Liver (tissue), 9 donors: ENCODE measurements around a stretch of chr2.

DNA sequence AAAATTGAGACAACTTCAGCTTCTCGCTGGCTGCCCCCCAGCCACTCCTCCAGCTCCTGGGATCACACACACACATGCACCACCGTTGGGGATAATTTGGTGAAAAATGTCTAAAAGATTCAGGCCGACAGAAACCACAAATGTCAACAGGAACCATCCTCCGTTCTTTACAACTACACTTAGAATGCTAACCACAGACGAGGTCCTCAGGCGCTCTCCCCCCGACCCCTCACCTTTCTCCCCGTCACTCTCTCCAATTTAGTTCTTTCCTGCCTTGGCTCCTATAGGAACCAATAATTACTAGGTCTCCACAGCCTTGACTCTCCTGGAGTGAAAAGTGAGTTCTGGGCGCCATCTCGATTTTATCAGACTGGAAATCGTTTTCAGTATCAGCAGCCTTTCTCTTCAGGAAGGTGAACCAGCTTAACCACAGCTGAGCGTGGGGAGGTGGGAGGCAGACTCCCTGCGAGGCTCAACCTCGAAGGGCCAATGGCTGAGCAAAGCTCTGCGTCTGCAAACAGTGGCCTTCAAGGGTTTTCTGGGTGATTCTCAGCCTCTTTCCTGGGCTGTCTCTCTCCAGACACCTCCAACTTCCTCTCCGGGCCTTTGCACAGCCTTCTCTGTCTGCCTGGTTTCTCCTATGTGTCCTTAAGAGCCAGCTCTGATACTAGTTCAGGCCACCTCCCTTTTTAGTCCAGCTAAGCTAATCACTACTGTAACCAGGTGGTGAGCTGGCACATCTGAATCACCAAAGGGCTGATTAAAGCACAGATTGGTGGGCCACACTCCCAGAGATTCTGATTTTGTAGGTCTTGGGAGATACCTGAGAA is 115.7 kb upstream of the COPS8 start:
- PRO-cap, 5 experiments: no peak in any of the 5 experiments
- RAMPAGE, long total RNA, 2 experiments: no peak in any of the 2 experiments
- RRBS: no CpG with 5 or more reads among the region's 16 CpGs

GRCh38 chr2:236972557-236973372 is 112.9 kb upstream of the COPS8 start:
- PRO-cap, 5 experiments: no peak in any of the 5 experiments
- RAMPAGE, long total RNA, 2 experiments: no peak in any of the 2 experiments
- RRBS: no CpG with 5 or more reads among the region's 11 CpGs

GRCh38 chr2:237161045-237161795 is 75.5 kb downstream of the COPS8 start:
- PRO-cap, 5 experiments: no peak in any of the 5 experiments
- RAMPAGE, long total RNA, 2 experiments: no peak in any of the 2 experiments
- RRBS: no CpG with 5 or more reads among the region's 10 CpGs

DNA sequence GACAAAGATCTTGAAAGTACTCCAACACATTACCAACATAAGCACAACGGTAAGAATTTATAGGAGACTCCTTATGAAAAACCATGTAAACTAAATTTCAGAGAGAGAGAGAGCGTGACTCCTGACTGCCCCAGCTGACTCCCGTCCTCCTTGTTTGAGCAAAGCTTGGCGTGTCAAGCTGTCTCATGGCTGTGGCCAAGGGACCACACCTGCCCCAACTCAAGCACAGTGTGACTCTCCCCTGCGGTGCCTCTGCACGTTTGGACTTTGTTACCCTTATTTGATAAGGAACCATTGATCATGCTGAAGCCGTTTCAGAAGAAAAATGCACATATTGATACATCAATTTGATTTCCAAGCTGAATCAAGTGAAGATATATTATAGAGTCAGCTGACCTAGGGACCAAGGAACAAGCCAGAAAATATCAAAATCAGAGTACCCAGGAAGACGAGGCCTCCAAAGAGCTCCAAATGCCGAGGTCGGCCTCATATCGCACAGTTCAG is 124.8 kb downstream of the COL6A3 start:
- PRO-cap, 5 experiments: no peak in any of the 5 experiments
- RAMPAGE, long total RNA, 2 experiments: no peak in any of the 2 experiments
- RRBS: no CpG with 5 or more reads among the region's 11 CpGs

DNA sequence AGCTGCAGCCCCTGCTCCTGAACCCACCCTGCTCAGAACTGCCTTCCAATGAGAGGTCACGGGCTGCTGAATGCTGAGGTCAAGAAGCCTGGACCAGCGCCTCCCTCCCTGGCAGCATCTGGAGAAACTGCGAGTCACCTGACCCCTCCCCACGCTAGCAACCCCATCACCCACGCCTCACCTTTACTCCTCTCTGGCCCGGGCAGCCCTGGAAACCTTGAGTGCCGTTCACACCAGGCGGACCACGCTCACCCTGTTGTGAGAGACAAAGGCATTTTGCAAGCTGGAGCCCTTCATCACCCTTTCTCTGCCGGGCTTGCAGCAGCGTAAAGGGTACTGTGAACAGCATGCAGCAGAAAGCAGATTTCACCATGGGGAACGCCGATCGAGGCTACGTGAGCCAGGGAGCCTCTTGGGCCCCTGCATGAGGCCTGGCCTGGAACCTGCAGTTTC is 54.0 kb downstream of the COL6A3 start:
- PRO-cap, 5 experiments: no peak in any of the 5 experiments
- RAMPAGE, long total RNA, 2 experiments: no peak in any of the 2 experiments
- RRBS: 51% methylated on average over 3 of the region's 15 CpGs

GRCh38 chr2:237360884-237361525 is 53.0 kb downstream of the COL6A3 start:
- PRO-cap, 5 experiments: no peak in any of the 5 experiments
- RAMPAGE, long total RNA, 2 experiments: no peak in any of the 2 experiments
- RRBS: no CpG with 5 or more reads among the region's 9 CpGs

DNA sequence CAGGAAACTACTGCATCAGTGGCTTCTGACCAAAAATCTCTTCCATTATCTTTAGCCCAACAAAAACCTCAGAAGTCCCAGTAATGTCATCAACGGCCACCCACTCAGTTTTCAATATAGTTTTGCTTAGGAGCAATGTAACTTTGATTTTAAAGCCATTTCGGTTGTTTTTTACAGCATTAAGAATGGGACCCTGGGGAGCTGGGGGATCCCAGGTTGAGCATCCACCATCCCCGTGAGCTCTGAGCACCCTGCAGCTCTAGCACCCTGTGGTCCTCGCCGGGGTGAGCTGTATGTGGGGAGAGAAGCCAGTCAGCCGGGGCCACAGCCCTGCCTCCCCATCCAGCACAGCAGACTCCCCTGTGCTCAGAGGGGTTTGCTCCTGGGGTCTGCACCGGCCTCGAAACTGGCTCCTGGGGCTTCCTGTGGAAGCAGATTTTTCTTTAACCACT is 1.4 kb downstream of the COL6A3 start:
- PRO-cap, 5 experiments: no peak in any of the 5 experiments
- RAMPAGE, long total RNA, 2 experiments: no peak in any of the 2 experiments
- RRBS: 58% methylated on average over 2 of the region's 8 CpGs

DNA sequence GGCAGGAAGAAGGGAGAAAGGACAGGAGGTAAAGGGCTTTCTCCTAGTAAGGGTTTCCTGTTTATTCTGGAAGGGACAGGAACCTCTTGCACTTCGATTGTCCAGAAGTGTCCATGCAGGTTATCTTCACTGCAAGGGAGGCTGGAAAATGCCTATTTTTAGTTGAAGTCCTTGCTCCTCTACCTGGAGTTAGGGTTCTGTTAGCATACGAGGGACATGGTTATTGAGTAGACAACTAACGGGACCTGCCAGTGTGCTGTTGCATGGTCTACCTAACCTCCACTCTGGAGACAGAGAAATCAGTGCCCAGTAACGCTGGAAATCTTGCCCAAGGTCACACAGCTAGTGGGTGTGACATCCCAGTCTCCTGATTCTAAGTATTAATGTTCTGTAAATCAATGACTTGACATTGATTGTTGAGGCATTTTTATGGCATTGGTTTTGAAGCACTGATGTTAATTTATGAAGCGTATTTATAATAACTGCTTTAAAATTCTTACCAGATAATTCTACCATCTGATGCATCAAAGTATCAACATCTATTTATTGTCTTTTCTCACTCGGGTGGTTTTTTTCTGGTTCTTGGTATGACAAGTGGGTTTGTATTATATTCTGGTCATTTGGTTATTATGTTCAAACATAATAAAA is 10.5 kb upstream of the MLPH start:
- PRO-cap, 5 experiments: peak in 1 of 5 experiments; most common minus-strand start position 286 of the sequence (in 1)
- RAMPAGE, long total RNA, 2 experiments: no peak in any of the 2 experiments
- RRBS: no CpG with 5 or more reads among the region's 6 CpGs

GRCh38 chr2:237509389-237510356 is 22.6 kb downstream of the MLPH start:
- PRO-cap, 5 experiments: peak in 4 of 5 experiments; most common plus-strand start chr2:237510089 (in 4); most common minus-strand start chr2:237510195 (in 1)
- RAMPAGE, long total RNA, 2 experiments: no peak in any of the 2 experiments
- RRBS: no CpG with 5 or more reads among the region's 14 CpGs

DNA sequence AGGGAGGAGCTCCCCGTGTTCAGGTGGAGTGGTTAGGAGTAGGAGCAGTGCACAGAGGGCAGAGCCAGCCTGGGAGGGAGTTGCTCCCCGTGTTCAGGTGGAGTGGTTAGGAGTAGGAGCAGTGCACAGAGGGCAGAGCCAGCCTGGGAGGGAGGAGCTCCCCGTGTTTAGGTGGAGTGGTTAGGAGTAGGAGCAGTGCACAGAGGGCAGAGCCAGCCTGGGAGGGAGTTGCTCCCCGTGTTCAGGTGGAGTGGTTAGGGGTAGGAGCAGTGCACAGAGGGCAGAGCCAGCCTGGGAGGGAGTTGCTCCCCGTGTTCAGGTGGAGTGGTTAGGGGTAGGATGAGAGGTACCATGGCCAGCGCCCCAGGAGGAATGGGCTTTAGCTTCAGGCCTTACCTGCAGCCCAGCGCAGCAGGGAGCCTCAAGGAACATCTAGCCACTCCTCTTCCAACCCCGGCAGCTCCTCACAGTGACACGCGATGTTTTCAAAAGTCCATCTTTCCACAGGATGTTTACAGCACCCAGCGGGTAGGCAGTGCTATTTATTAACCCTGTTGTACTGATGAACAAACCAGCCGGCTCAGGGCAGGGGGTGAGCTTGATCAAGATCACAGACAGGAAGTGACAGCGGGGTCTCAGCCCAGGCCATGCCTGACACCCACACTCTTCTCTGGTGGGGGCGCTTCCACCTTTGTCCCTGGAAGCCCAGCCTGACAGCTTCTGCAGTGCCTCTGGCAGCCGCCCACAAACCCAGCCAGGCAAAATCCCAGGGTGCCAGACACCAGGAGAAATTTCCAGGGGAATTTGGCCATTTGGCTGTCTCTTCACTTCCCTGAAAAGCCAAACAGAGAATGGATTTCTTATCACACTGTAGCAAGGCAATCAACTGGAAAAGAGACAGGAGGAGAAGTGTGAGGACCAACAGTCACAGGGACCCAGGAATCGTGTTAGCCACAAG is 18.6 kb upstream of the PRLH start:
- PRO-cap, 5 experiments: peak in 3 of 5 experiments; most common plus-strand start position 569 of the sequence (in 2); most common minus-strand start position 434 of the sequence (in 1)
- RAMPAGE, long total RNA, 2 experiments: no peak in any of the 2 experiments
- RRBS: 0% methylated on average over 1 of the region's 16 CpGs

DNA sequence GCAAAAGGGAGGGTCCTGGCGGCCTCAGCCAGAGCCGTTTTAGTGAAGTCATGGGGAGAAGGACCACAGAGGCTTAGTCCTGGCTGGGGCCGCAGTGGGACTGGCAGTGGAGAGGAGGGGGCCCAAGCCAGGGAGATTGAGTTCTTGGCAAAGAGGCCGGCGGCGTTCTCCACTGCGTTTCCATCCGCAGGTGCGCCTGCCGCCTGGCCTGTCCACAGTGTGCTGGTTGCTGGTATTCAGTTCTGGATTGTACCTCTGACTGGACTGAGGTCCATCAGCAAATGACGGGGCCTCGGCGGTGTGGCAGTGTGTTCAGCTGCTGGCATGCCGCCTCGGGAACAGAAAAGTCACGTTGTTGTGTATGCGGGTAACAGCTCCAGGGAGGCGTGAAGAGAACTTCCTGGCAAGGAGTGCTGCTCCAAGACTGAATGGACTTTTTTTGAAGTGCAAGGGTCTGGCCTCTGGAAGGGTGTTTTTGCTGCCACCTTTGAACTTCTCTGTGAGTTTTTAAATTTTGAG is 36.8 kb downstream of the LRRFIP1 start:
- PRO-cap, 5 experiments: no peak in any of the 5 experiments
- RAMPAGE, long total RNA, 2 experiments: no peak in any of the 2 experiments
- RRBS: no CpG with 5 or more reads among the region's 18 CpGs

GRCh38 chr2:237669386-237670267 is 42.2 kb downstream of the LRRFIP1 start:
- PRO-cap, 5 experiments: peak in 5 of 5 experiments; most common plus-strand start chr2:237669810 (in 5); most common minus-strand start chr2:237669741 (in 3)
- RAMPAGE, long total RNA, 2 experiments: no peak in any of the 2 experiments
- RRBS: 9% methylated on average over 6 of the region's 23 CpGs

GRCh38 chr2:237693537-237694250 is 66.3 kb downstream of the LRRFIP1 start:
- PRO-cap, 5 experiments: no peak in any of the 5 experiments
- RAMPAGE, long total RNA, 2 experiments: no peak in any of the 2 experiments
- RRBS: 13% methylated on average over 2 of the region's 7 CpGs

GRCh38 chr2:237697310-237698032 is 70.1 kb downstream of the LRRFIP1 start:
- PRO-cap, 5 experiments: no peak in any of the 5 experiments
- RAMPAGE, long total RNA, 2 experiments: no peak in any of the 2 experiments
- RRBS: no CpG with 5 or more reads among the region's 10 CpGs

GRCh38 chr2:237868592-237869171 is 9.3 kb downstream of the RAMP1 start:
- PRO-cap, 5 experiments: no peak in any of the 5 experiments
- RAMPAGE, long total RNA, 2 experiments: no peak in any of the 2 experiments
- RRBS: no CpG with 5 or more reads among the region's 20 CpGs

DNA sequence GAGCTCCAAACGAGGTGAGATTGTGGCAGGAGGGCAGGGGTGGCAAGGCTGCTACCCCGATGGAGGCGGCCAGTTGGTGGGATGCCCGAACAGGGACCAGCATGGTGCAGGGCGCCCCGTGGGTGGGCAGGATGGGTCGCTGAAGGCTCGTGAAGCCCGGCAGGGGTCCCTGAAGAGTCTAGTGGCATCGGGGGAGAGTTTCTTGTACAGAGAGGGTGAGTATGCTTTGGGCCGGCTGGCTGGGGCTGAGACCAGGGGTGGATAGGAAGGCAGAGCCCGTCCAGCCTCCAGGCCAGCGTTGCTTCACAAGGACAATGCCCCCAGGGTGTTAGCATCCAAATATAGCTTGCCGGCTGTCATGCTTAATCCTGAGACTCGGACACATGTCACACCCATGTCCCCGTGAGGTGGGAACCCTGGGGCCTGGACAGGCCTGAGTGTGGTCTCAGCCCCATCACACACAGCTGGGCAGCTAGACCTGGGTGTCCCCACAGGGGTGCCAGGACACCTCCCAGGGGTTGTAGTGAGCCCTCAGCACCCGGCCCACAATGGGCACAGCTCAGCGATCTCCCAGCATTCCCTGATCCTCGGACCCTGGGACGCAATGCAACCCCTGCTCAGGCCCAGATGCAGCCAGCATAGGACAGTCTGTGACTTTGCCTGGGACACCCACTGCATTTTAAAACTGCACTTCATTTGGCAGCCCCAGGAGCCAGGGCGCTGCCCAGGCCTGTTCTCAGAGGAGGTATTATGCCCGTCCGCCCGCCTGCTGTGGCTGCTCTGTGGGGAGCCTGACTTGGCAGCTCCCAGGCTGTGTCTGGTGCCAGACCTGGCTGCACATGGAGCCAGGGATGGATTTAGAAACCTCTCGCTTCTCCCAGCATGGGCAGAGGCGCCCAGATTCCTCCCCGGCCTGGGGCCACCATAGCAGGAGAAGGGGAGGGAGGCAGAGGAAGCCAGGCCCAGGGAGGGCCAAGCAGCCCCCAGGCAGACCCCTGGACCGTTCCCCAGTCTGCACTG is 36.4 kb downstream of the RAMP1 start:
- PRO-cap, 5 experiments: no peak in any of the 5 experiments
- RAMPAGE, long total RNA, 2 experiments: no peak in any of the 2 experiments
- RRBS: no CpG with 5 or more reads among the region's 28 CpGs

GRCh38 chr2:237956333-237956809 is 10.4 kb upstream of the UBE2F start:
- PRO-cap, 5 experiments: no peak in any of the 5 experiments
- RAMPAGE, long total RNA, 2 experiments: no peak in any of the 2 experiments
- RRBS: 29% methylated on average over 5 of the region's 28 CpGs

- PRO-cap, 5 experiments: no peak in any of the 5 experiments
- RAMPAGE, long total RNA, 2 experiments: no peak in any of the 2 experiments
- RRBS: no CpG with 5 or more reads among the region's 9 CpGs
Observed at GRCh38 chr2:237964911-237965594, 1.8 kb upstream of the UBE2F start.

DNA sequence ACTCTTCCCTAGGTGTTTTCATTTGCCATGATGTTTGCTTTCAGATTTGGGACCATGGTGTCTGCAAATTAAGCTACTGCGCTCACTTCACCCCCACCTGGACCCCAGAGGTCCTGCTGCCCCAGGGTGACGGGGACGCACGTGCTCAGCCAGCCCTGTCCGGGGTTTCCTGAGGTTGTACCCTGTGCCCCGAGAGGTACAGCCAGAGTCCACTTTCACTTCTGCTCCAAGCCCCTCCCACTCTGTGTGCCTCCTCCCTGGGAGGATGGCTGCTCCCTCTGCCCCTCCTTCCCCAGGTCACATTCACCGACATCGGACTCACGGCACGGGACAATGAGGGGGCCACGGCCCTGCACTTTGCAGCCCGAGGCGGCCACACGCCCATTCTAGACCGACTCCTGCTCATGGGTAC is 7.4 kb downstream of the ESPNL start:
- PRO-cap, 5 experiments: peak in 3 of 5 experiments; most common plus-strand start position 302 of the sequence (in 2); most common minus-strand start position 171 of the sequence (in 2)
- RAMPAGE, long total RNA, 2 experiments: no peak in any of the 2 experiments
- RRBS: no CpG with 5 or more reads among the region's 15 CpGs

DNA sequence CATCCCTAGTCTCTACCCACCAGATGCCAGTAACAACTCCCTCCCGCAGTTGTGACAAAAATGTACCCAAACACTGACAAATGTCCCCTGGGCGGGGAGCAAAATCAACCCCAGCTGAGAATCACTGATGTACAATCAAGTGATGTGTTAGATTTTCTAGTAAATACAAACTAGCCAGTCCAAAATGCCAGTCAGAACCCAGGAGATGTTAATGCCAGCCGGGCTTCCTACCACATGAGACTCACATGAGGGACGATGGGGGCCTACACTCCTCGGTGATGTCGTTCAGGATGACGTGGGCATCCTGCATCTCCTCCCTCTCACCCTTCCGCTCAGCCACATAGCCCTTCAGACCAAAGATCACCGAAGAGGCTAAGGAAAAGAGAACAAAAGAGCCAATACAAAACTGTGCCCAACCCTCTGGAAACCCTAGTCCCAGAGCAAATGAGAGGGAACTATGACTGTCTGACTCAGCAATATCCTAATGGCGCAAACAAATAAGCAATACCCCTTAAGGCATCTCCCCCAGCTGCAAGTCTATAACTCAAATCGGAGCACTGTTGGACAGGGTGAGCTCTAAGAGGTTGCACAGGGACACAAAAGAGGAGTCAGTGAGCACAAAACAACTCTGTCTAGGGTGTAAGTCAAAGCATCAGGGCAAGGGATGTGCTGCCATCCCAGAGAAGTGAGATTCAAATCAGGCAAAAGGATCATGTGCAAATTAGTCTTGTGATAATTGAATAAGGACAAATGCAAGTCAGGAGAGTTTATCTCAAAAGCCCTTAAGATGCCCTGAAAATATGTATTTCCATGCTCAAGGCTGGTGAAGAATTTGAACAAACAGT is 15.4 kb downstream of the ILKAP start:
- PRO-cap, 5 experiments: no peak in any of the 5 experiments
- RAMPAGE, long total RNA, 2 experiments: no peak in any of the 2 experiments
- RRBS: no CpG with 5 or more reads among the region's 11 CpGs